ENCODE measurements around the gene VCX3A.

GRCh38 chrX:2704853-2705611 is 13.9 kb downstream of the CD99 start:
- PRO-cap: no peak
- RRBS: no CpG with 5 or more reads among the region's 14 CpGs

- PRO-cap: no peak
- RRBS: no CpG with 5 or more reads among the region's 13 CpGs
Observed at GRCh38 chrX:2708573-2709451, 17.7 kb downstream of the CD99 start.

DNA sequence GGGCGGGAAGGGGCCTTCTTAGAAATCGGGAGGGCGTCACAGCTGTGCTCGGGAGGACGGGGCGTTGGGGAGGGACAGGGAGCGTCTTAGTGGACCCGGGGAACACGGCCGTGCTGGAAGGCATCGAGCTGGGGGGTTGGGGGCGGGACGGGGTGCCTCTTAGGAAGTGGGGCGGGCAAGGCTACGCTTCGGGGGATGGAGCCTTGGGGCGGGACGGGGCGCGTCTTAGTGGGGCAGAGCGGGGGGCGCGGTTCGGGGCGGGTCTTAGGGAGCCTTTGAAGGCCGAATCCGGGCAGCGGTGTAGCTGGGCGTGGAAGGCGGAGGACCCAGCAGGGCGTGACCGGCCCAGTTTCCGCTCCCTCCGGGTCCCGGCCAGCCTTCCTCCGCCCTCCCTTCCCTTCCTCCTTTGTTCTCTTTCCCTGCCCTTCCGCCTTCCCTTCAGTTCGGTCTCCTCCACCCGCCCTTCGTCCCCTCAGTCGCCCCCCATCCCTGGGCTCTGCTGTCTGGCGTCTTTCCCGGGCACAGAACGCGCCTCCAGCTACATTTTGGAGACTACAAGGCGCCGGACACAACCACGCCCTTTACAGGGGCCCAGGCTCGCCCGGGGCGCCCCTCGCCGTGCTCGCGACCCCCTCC is 478 bp downstream of the ARSD start:
- PRO-cap: bidirectional peak, plus-strand start at position 348 of the sequence, minus-strand start at position 115 of the sequence
- RRBS: 5% methylated on average over 15 of the region's 55 CpGs

- PRO-cap: no peak
- RRBS: no CpG with 5 or more reads among the region's 22 CpGs
Observed at GRCh38 chrX:2968013-2968655, 4.0 kb upstream of the ARSL start.

GRCh38 chrX:3271788-3272370 is 74.6 kb downstream of the MXRA5 start:
- PRO-cap: no peak
- RRBS: no CpG with 5 or more reads among the region's 8 CpGs

DNA sequence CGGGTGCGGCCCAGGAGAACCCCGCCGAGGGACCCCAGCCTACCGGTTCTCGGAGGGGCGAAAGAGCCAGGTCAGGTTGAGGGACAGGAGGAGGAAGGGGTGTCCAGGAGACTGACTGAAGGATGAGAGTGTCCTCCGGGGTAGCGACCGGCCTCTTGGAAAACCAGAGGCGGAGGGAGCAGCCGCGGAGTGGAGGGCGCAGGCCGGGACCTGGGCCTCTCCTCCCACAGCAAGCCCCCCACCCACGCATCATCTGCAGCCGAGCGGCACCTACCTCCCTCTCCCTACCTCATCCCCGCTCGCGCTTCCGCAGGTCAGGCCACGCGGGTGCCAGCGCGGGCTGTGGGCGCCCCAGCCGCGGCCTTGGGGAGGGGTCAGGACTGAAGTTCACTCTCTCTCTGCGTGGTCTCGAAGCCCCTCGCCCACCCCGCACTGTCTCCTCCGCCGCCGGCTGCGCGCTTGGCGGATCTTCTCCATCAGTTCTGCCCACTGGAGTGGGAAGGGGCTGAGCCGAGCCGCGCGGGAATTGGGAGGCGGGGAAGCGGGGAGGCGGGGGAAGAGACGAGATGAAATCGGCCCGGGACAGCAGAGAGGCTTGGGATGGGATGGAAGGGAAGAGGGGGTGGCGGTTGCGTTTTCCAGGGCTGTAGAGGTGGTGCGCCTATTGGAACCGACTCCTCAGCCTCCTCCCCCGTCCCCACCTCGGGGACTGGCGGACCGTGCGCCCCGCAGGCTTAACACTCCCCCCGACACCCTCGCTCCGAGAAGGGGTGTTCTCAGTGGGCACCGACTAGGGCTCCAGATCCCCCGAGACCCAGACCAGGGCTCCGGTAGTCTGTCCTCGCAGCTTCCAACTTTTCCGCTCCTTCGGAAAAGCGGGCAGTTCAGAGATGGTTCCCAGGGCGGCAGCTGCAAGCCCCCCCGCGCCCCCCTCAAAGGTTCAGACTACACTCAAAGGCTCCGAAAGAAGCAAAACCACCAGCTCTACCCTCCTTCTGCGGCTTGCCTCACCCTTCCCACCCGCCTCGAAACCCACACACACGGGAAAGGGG is 1.7 kb downstream of the NLGN4X start:
- PRO-cap: unidirectional peak, minus-strand start at position 484 of the sequence; unidirectional peak, minus-strand start at position 711 of the sequence
- RRBS: 4% methylated on average over 8 of the region's 77 CpGs

DNA sequence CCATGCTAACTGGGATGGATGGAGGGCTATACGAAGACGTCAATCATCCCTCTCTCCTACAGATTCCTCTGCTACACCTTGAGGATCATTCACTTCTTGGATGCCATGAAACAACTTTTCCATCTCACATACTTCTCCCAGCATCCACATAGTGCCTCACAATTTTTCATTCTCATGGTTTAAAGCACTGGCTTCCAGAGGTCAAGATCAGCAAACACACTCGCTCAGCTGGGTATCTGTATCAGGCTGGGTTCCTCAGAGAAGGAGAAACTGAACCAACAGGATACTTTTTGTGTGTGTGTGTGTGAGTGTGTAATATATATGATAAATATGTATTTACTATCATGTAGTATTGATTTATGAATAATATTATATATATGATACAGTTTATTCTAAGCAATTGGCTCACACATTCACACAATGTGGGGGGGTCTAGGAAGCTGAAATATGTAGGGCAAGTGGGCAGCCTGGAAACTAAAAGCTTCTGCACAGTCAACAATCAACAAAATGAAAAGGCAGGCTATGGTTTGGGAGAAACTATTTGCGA is at the start of gene VCX3A:
Gene VCX3A, minus strand, starts transcription at position 150 of the 547 bp plus-strand sequence.
- PRO-cap: no peak
- RRBS: no CpG with 5 or more reads among the region's 4 CpGs

DNA sequence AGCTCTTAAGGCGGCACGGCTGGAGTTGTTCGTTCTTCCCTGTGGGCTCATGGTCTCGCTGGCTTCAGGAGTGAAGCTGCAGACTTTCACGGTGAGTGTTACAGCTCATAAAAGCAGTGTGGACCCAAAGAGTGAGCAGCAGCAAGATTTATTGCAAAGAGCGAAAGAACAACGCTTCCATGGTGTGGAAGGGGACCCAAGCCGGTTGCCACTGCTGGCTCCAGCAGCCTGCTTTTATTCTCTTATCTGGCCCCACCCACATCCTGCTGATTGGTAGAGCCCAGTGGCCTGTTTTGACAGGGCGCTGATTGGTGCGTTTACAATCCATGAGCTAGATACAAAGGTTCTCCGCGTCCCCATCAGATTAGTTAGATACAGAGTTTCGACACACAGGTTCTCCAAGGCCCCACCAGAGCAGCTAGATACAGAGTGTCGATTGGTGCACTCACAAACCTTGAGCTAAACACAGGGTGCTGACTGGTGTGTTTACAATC is 154.9 kb upstream of the VCX3A start:
- PRO-cap: no peak
- RRBS: no CpG with 5 or more reads among the region's 14 CpGs

GRCh38 chrX:6891442-6891895 is 256.0 kb upstream of the STS start:
- PRO-cap: no peak
- RRBS: no CpG with 5 or more reads among the region's 2 CpGs

GRCh38 chrX:7041797-7042185 is 105.7 kb upstream of the STS start:
- PRO-cap: no peak
- RRBS: no CpG with 5 or more reads among the region's 3 CpGs

DNA sequence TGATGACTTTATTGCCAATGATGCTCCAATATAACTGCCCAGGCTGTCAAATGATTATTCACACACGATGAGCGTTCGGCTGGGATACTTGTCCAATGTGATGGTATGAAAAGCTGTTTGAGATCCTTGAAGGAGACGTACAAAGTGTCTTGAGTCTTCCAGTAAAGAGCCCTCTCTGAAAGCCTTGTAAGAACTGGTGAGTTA is 11.8 kb upstream of the PUDP start:
- PRO-cap: no peak
- RRBS: no CpG with 5 or more reads among the region's 4 CpGs

GRCh38 chrX:8988327-8989059 is 45.4 kb downstream of the FAM9B start:
- PRO-cap: no peak
- RRBS: 92% methylated on average over 2 of the region's 11 CpGs

DNA sequence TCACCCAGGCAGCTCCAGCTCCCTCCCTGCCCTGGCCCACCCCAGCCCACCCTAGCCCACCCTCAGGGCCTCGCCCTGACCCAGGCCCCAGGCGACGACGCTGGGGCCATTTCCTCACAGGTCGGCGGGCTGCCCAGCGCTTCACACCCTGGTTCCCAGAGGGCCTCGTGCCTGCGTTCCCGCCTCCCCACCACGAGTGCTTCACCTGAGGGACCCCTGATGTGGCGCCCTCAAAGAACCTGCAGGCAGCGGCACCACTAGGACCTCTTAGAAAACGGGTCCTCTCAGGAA is 335 bp downstream of the FAM9B start:
- PRO-cap: no peak
- RRBS: no CpG with 5 or more reads among the region's 14 CpGs

DNA sequence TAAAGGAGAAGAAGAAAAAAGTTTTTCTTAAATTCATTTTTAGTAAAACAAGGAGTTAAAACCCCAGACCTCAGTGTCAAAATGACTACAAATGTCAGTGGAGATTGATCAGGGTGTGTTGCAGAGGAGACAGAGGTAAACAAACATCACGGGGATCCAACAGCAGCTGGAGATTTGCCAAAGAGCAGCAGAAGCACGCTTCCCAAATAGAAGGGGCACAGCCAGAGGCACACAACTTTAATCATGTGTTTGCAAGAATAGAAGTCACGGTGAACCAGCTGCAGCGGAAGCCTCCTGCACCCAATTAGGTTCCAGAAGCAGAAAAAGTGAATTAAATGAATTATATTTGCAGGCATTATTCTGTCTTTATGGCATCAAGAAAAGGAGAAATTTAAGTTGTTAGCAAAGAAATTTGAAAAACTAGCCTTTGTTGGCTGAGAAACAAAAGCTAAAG is 129.5 kb upstream of the FAM9B start:
- PRO-cap: no peak
- RRBS: no CpG with 5 or more reads among the region's 4 CpGs

DNA sequence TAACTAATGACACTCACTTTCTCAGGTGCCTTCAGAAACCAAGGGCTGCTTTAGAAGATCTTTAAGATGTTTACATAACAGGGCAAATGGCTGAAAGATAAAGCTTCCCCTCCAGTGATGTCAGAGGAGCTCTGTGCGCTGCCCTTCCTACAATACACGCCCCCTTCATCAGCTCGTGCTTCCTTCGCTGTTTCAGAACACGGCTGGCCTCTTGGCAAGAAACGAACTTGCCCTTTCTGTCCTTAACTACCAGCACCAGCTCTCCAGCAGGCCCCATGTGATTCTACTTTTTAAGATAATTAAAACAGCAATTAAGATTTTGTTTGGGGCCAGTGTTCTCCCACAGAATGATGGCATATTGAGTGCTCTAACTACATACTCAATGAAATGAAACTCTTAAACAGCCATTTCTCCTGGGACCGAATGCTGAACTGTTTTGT is 118.9 kb downstream of the GPR143 start:
- PRO-cap: no peak
- RRBS: no CpG with 5 or more reads among the region's 7 CpGs

DNA sequence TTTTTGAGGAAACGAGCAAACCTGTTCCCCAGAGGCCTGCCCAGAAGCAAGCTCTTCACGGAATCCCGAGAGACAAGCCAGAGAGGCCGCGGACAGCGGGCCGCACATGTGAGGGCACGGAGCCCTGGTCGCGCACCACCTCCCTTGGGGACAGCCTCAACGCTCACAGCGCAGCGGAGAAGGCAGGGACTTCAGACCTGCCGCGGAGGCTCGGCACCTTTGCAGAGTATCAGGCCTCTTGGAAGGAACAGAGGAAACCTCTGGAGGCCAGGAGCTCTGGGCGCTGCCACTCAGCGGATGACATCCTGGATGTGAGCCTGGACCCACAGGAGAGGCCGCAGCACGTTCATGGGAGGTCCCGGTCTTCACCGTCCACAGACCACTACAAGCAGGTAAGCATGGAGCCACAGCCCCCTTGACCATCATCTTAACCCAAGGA is 70.8 kb upstream of the CLDN34 start:
- PRO-cap: no peak
- RRBS: no CpG with 5 or more reads among the region's 22 CpGs

- PRO-cap: no peak
- RRBS: no CpG with 5 or more reads among the region's 10 CpGs
Observed at GRCh38 chrX:10048159-10048454, 80.9 kb downstream of the CLDN34 start.

DNA sequence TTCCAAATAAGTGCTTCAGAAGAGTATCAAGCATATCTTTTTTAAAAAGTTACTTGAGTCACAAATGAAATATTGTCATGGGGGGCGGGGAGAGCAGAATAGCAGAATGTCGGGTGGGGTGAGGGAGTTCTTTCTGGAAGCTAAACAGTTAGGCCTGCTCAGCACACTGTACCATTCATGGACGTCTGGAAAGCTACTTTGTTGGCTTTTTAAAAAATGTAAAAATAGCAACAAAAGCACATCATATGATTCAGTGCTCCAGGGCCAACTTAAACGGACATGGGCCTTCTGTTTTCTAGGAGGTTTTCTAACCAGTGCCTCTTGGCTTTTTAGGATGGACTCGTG is 57.4 kb upstream of the CLCN4 start:
- PRO-cap: no peak
- RRBS: no CpG with 5 or more reads among the region's 5 CpGs

DNA sequence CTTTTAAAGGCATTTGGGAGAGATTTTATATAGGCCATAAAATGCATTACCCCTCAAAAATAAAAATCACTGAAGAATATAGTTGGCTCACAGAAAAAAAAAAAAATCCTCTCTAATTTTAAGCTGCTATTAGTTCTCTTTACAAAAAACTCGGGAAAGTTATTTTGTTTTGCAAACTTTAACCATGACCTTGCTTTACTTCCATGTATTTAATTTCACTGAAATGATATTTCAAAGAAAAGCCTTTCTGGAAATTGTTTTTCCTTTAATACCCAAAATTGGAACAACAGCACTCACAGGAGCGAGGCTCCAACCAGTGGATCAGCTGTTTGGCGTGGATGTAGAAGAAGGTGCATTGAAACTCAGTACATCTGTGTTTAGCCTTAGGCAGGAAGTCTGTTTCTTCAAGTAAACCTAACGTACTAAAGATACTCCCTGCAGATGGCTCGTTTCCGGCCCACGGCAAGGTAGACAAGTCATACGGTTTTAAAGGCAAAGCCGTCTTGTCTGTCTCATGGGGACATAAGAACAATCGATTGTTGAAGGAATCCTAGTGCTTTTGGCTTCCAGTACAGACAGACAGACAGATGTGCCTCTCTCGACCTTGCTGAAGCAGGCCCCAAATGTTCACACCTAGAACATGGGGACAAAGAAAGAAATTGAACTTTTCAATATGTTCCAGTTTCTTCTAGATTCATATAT is 50.0 kb upstream of the CLCN4 start:
- PRO-cap: no peak
- RRBS: no CpG with 5 or more reads among the region's 11 CpGs

DNA sequence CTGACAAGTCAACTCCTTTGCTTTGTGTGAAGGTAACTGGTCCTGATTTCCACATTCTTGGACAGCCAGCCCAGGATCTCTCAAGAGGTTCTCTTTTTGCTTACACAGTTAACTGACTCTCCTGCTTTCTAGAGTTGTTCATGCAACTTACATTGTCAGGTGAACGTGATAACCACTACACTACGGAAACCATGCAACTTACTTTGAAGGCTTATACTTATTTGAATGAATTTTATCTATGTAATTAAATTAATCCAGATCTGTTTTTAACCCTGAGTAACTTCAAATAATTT is 128.8 kb downstream of the CLCN4 start:
- PRO-cap: no peak
- RRBS: no CpG with 5 or more reads among the region's 2 CpGs

All from kidney (tissue), 2 donors.